Neural crest cell (in vitro differentiated cells): ENCODE measurements around the genes OR10H2 and OR10H3.

- PRO-cap: no peak
These were observed 369 bp downstream of the EPHX3 start for GRCh38 chr19:15231822-15232335.

- PRO-cap: no peak
These were observed 35.3 kb upstream of the EPHX3 start for GRCh38 chr19:15267377-15268111.

DNA sequence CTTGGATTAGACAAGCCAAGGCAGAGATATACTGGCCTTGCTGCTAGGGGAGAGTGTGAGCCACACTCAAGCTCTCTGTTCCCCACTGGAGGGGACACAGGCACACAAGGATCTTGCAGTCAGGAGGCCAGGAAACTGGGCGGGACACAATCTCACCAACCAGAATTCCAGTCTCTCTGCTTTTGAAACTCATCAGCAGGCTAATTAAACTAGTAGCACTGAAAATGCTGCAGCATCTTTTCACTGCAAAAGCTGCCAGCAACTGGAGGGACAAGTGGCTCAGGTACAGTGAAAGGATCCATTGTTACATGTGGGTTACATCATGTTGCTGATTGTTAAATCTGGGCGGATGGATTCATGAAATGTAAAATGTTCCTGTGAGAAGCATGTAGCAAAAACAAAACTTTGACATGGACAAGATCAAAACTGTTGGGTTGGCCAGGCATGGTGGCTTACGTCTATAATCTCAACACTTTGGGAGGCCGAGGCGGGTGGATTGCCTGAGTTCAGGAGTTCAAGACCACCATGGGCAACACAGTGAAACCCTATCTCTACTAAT is 49.1 kb upstream of the EPHX3 start:
- PRO-cap: no peak

- PRO-cap: no peak
These were observed 14.0 kb downstream of the BRD4 start for GRCh38 chr19:15318306-15318815.

GRCh38 chr19:15331806-15332389 is 441 bp downstream of the BRD4 start:
- PRO-cap: bidirectional peak, plus-strand start at chr19:15331896, minus-strand start at chr19:15331895

- PRO-cap: no peak
These were observed 22.6 kb upstream of the BRD4 start for GRCh38 chr19:15354673-15355579.

GRCh38 chr19:15397464-15398248 is 18.1 kb upstream of the AKAP8 start:
- PRO-cap: no peak

DNA sequence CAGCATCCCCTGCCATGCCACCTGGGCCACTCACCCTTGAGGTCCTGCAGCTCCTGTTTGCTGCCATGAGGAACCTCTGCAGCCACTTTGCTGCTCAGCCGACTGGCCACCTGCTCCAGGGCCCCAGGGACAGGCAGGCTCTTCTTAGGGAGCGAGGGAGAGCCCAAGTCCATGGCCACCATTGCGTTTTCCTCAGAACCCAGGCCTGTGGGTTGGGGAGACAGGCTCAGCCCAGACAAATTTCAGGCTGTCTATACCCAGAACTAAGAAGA is 12.1 kb upstream of the AKAP8L start:
- PRO-cap: no peak

- PRO-cap: no peak
These were observed 47.9 kb downstream of the CYP4F22 start for GRCh38 chr19:15556189-15556731.

DNA sequence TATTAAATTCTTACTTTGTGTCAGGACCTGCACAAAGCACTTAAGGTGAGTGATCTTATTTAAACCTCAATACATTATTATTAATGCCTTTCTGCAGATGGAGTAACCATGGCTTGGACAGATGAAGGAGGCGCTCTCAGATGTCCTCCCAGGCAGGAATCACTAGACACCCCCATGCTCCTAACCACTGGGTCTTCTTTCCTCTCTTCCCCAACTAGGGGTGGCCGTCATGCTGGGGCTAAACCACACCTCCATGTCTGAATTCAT is at the start of gene OR10H2:
OR10H2 (plus strand) TSS at position 210 of the 267 bp plus-strand sequence.
- PRO-cap: no peak

DNA sequence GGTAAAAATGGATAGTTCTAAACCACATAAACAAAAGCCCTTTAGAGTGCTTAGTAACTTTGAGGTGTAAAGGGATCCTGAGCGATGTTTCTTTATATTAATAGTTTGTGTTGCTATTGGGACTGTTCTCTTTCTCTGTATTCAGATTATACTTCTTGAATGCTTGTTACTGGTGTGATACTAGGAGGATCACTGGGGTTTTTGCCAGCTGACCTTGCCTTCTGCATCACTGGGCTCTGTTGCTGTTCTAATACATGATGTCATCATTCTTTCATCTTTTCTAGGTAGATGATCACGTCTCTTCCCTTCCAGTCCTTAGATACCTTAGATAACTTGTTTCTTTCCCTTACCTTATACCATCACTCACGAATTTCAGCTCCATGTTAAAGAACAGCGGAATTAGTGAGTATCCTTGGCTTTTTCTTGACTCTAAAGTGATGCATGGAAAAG is at the start of gene OR10H3:
OR10H3 (plus strand) TSS at position 336 of the 450 bp plus-strand sequence.
- PRO-cap: no peak

- PRO-cap: no peak
These were observed 7.3 kb downstream of the OR10H4 start for GRCh38 chr19:15956057-15956572.

DNA sequence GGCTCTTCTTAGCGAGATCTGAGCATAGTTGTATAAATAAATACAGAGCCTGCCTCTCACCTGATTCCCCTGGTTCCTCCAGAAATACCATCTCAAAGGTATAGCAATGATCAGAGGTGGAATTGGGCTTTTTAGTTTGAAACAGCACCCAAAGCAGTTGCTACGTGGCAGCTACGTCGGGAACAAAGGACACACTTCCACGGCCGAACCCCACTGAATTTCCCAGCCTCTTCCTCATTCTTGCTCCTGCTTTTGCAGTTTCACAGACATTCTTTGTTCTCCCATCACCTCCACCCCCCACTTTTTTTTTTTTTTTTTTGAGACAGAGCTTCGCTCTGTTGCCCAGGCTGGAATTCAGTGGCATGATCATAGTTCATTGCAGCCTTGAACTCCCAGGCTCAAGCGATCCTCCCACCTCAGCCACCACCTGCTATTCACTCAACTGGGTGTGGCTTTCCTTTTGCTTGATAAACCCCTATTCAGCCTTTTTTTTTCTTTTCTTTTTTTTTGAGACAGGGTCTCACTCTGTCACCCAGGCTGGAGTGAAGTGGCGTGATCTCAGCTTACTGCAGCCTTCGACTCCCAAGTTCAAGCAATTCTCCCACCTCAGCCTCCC is 13.2 kb downstream of the TPM4 start:
- PRO-cap: no peak

GRCh38 chr19:16091210-16091670 is 14.9 kb downstream of the TPM4 start:
- PRO-cap: no peak

DNA sequence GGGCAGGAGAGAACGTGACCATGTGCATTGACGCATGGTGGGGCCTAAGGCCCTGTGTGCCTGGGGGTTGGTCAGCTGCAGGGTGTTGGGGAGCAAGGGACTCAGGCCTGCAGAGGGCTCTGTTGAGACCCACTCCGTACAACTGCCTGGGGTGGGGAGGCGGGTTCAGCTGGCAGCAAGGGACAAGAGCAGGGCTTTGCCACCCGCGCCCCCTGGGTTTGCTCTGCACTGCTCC is 6.0 kb downstream of the RAB8A start:
- PRO-cap: no peak

DNA sequence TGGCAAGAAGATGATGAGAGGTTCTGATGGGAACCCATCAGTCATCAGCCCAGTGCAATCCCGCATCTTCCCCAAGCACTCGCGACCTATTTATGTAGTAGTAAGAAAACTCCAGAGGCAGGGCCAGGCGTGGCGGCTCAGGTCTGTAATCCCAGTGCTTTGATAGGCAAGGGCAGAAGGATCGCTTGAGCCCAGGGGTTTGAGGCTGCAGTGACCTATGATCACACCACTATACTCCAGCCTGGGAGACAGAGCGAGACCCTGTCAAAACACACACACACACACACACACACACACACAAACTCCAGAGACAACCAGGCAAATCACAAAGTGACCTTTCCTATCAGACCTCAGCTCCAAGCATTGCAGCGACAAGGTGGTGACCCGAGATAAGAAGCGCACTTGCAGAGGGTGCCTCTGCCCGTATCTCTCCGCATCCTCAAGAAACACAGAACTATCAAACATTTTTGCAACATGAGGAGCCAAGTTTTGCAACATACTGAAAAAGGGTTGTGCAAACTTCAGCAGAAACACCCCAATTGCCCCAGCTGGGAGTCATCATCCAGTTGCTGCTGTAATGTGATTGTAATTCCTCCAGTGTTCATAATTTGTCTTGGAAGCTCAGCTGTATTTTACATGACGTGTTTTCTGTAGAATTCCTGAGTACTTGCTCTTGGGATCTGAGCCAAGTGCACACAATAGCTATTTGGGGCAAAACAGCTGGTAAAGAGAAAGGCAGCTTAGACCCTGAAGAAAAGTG is 8.7 kb upstream of the KLF2 start:
- PRO-cap: no peak

DNA sequence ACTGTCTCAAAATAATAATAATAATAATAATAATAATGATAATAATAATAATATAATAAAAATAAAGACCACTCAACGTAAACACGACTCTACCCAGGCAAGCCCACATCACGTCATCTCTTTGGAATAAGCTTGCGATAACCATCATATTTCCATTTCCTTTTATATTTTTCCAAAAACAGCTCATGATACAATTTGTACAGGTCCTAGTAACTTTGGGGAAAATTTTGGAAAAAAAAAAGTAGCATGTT is 22.9 kb downstream of the KLF2 start:
- PRO-cap: no peak

DNA sequence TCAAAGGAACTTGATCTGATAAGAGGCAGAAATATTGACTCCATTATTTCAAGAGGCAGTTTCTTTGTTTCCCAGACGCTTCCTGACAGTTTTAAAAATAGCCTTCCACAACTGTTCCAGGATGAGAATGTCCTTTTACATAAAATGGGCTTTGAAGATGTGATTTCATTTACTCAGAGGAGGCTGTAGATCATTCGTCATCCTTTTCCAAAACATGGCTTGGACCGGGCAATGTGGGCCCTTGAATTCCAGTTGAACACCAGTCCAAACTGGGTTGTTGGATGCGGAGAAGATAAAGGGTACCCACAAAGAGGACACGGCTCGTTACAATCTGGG is 23.2 kb downstream of the KLF2 start:
- PRO-cap: no peak

- PRO-cap: no peak
These were observed 25.2 kb downstream of the KLF2 start for GRCh38 chr19:16349716-16350272.

GRCh38 chr19:16374358-16374659 is 49.7 kb downstream of the KLF2 start:
- PRO-cap: no peak